ENCODE measurements around a stretch of chr18.

- PRO-cap, result no peak
These were observed 88.8 kb downstream of the KCTD1 start for GRCh38 chr18:26459426-26460063.

GRCh38 chr18:26547511-26547774 is 910 bp downstream of the KCTD1 start:
- PRO-cap, result no peak

- PRO-cap, result no peak
These were observed 155.1 kb upstream of the KCTD1 start for GRCh38 chr18:26703213-26704060.

- PRO-cap, result no peak
These were observed 113.1 kb upstream of the AQP4 start for GRCh38 chr18:26978571-26979003.

GRCh38 chr18:27120943-27121390 is 64.1 kb downstream of the CHST9 start:
- PRO-cap, result no peak

DNA sequence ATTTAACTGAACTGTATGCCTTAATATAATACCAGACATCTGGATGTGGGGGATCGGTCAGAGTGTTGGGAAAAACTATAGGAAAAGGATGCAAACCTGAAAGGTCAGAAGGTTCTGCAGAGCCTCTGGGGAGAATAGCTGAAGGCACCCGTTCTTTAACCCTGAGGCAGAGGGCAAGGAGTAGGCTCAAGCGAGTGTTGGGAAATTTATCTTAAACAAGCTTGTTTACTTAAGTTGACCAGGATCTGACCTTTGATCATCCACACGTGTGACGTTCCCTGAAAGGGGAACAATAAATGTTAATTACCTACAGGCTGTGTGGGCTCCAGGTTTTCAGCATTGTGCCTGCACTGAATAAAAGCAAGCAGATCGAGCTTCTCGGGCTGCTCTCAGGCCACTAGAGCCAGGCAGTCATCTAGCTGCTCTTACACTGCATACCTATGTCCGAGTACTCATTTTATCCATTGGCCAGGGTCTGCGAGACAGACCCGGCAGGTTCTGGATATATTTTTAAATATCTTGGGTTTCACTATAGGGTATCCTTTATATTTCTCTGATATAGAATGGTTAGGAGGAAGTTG is 400.6 kb upstream of the CHST9 start:
- PRO-cap, result no peak

- PRO-cap, result no peak
These were observed 90.1 kb downstream of the CDH2 start for GRCh38 chr18:28086866-28087105.

- PRO-cap, result no peak
These were observed 17.9 kb downstream of the CDH2 start for GRCh38 chr18:28158943-28159516.

- PRO-cap, result no peak
These were observed 8.3 kb downstream of the CDH2 start for GRCh38 chr18:28168730-28168929.

DNA sequence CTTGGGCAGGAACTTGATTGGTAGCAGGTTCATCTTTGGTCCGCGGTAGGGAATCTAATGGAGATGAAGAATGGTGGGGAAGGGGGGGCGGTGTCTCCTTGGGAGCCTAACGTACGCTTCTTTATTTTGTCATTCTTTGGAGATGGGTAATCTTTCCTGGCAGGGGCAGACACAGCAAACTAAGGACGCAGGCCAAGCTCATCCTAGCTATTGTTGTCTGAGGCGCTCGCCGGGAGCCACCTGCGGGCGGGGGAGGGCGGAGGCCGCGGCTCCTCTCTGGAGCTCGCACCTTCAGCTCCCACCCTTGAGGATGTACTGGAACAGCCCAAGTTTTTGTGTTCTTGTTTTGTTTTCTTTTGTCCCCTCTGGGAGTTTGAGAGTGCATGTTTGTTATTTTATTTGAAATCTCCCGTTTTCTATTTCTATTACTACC is 1.3 kb upstream of the CDH2 start:
- PRO-cap, result no peak

GRCh38 chr18:28178676-28179326 is 1.9 kb upstream of the CDH2 start:
- PRO-cap, result no peak

GRCh38 chr18:28240299-28241167 is 63.6 kb upstream of the CDH2 start:
- PRO-cap, result no peak

- PRO-cap, result no peak
These were observed 677.9 kb upstream of the CDH2 start for GRCh38 chr18:28854833-28855309.

- PRO-cap, result no peak
These were observed 980.1 kb upstream of the CDH2 start for GRCh38 chr18:29156948-29157443.

GRCh38 chr18:30682411-30682850 is 360.1 kb downstream of the DSC3 start:
- PRO-cap, result no peak

DNA sequence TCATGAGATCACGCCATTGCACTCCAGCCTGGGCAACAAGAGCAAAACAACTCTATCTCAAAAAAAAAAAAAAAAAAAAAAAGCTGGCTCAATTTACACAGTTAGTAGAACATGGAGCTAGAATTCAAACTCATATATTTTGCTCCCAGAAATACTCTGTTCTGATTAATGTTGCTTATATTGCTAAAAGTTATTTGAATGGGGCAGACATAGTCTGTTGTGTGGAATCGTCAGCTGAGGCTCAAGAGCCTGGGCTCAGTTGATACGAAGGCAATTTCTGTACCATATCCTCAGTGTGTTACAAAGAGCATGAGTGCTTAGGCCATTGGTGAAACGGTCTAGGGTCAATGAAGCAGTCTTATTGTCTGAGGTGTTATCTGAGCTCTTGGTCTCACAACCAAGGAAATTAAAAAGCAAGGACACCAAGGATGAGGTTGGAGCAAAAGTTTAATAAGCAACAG is 40.3 kb upstream of the DSC1 start:
- PRO-cap, result no peak

DNA sequence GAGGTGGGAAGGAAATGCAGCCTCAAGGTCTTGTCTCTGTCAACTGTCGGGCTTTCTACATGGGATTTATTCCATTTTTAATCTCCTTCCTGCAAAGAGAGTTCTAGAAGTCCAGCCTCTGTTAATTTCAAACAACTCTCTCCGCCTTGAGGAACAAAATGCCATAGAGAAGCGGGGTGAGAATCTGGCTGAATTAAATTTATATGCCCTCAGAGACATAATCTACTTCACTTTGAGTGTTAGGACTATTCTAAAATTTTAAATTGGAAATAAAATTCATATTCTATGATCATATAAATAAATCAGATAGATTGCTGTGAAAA is 360 bp downstream of the DSG4 start:
- PRO-cap, result no peak

GRCh38 chr18:31424492-31424917 is 23.0 kb upstream of the DSG3 start:
- PRO-cap, result no peak

- PRO-cap, result no peak
These were observed 17.9 kb upstream of the DSG3 start for GRCh38 chr18:31429622-31430114.

- PRO-cap, result no peak
These were observed 12.3 kb downstream of the DSG2 start for GRCh38 chr18:31510095-31510805.

All from neutrophil (primary cell).